Smooth muscle cell (in vitro differentiated cells): ENCODE results near the gene PRAMEF26.

DNA sequence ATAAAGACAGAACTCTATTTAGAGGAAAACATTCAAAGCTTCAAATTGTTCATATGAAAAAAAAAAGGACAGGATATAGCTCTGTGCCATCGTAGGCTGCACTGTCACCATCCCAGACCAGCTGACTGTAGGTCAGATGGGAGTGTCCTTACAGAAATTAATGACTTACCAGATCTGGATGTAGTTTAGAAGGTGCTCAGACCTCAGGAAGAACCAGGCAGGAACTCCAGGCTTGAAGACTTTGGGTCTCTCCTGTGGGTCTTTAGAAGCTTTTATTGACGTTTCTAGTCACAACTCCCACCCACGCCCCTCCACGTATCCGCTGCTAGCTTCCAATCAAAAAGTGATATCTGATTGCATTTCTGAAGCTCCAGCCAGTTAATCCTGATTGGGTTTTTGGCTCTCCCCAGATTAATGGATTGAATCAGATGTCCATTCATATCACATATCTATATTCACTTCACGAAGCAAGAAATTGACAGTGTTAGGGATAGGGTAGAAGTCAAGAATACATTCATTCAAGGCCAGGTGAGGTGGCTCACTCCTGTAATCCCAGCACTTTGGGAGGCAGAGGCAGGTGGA lies at the start of gene PRAMEF26:
TSS of gene PRAMEF26 (minus strand) at position 295 of the 582 bp plus-strand sequence.
- RAMPAGE, long total RNA: no peak

GRCh38 chr1:13454930-13455212 lies 44.6 kb downstream of the PRAMEF20 start:
- RAMPAGE, long total RNA: no peak

DNA sequence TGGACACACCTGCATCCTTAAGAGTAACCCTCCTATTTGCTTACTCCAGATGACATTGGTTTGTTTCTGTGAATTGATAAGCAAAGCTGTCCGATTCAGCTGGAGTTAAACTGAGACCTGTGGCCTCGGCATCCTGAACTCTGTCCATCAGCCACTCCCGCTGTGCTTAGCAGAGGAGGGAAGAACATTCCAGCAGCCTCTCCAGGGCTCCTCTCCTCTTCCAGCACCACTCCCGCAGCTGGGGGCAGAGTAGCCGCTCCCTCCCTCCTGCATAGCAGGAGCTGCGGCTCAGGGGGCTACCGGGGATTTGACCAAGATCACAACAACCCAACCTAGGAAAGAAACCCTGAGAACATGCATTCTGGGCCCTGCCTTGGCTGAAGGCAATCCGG lies 8.8 kb downstream of the LRRC38 start:
- RAMPAGE, long total RNA: no peak

- RAMPAGE, long total RNA: no peak
These were observed 3.6 kb downstream of the PDPN start for GRCh38 chr1:13587108-13587689.

GRCh38 chr1:13702262-13702659 lies 2.3 kb downstream of the PRDM2 start:
- RAMPAGE, long total RNA: no peak

DNA sequence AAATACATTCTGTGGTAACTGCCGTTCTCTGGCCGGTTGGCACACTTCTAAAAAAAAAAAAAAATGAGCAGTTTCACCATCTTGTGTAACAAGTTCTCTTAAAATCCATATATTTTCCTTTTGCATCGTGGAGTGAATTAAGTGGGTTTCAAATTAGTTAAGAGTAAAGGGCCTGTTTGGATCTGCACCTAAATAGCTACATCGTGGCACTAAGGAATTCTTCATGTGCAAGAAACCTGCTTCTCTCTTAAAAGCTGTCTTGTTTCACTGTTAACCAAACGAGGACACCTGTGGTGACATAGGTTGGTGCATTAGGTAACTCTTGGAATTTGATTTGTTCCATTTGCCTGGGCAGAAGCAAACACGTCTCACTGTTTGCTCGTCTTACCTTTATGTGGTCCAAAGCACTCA lies 60.8 kb downstream of the PRDM2 start:
- RAMPAGE, long total RNA: no peak

DNA sequence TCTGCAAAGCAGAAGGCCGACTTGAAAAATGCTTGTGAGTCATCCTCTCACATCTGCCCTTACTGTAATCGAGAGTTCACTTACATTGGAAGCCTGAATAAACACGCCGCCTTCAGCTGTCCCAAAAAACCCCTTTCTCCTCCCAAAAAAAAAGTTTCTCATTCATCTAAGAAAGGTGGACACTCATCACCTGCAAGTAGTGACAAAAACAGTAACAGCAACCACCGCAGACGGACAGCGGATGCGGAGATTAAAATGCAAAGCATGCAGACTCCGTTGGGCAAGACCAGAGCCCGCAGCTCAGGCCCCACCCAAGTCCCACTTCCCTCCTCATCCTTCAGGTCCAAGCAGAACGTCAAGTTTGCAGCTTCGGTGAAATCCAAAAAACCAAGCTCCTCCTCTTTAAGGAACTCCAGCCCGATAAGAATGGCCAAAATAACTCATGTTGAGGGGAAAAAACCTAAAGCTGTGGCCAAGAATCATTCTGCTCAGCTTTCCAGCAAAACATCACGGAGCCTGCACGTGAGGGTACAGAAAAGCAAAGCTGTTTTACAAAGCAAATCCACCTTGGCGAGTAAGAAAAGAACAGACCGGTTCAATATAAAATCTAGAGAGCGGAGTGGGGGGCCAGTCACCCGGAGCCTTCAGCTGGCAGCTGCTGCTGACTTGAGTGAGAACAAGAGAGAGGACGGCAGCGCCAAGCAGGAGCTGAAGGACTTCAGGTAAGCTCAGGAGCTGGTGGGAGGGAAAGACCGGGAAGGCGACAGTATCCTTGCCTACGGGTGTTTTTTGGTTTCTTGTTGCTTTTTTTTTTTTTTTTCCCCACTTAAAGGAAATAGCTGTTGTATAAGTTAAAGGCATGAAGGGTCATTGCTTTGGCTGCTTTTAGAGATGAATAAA lies 82.4 kb downstream of the PRDM2 start:
- RAMPAGE, long total RNA: no peak

DNA sequence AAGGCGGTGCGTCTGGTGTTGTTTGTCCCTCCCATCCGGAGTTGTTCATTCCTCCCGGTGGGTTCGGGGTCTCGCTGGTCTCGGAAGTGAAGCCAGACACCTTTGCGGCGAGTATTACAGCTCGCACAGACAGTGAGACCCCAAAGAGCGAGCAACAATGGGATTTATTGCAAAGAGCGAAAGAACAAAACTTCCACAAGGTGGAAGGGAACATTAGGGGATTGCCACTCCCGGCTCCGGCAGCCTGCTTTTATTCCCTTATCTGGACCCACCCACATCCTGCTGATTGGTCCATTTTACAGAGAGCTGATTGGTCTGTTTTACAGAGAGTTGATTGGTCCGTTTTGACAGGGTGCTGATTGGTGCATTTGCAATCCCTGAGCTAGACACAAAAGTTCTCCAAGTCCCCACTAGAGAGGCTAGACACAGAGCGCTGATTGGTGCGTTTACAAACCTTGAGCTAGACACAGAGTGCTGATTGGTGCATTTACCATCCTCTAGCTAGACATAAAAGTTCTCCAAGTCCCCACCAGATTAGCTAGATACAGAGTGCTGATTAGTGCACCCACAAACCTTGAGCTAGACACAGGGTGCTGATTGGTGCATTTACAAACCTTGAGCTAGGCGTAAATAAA lies 178.6 kb upstream of the KAZN start:
- RAMPAGE, long total RNA: no peak

- RAMPAGE, long total RNA: no peak
These were observed 76.2 kb upstream of the KAZN start for GRCh38 chr1:14522285-14522751.

GRCh38 chr1:14732757-14733636 lies 134.5 kb downstream of the KAZN start:
- RAMPAGE, long total RNA: no peak

- RAMPAGE, long total RNA: no peak
These were observed 258.3 kb upstream of the TMEM51 start for GRCh38 chr1:14895085-14895780.

DNA sequence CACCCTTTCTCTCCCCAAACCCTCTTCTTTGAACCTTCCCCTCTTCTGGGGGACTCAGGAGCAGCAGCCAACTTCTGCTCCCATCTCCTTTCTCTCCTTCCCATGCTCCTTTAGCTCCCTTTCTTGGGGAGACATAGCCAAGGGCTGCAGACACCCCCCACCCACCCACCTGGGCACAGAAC lies 64.5 kb upstream of the TMEM51 start:
- RAMPAGE, long total RNA: no peak

DNA sequence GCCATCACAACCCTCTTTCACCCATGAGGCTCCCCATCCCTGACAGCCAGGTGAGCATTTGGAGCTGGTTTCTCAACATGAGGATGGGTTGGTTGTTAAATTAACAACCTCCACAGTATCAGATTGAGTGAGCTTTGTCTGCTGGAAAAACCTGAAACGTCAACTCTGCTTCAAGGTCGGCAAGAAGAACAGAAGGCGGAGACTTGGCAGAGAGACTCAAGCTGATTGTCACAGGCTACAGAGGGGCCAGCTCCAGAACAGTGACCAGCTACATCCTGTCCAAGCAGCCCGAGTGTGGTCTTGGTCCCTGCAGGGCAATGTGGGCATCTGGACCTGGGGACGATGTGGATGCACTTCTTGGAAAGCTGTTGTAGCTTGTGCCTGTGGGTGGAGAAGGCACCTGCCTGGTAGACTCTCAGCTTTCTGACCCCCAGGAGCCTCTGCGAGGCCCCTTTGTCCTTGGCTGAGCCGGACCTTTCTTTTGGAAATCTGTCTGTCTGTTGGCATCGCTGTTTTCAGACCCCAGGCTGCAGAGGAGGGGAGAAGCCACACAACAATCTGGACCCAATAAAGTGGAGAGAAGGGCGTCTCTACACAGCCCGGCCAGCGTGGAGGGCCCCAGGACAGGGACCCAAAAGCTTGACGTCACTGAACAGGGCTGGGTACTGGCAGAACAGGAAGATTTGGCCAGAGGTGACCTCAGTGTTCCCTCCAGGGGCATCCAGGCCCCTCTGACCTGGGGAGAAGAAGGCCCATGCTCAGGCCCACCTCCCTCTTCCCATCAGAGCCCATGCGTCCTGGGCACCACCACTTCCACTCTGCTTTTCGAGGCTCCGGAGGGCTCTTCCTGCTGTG lies 36.4 kb upstream of the TMEM51 start:
- RAMPAGE, long total RNA: no peak

GRCh38 chr1:15151316-15151888 lies 2.1 kb upstream of the TMEM51 start:
- RAMPAGE, long total RNA: no peak

GRCh38 chr1:15171404-15171934 lies 17.9 kb downstream of the TMEM51 start:
- RAMPAGE, long total RNA: no peak

DNA sequence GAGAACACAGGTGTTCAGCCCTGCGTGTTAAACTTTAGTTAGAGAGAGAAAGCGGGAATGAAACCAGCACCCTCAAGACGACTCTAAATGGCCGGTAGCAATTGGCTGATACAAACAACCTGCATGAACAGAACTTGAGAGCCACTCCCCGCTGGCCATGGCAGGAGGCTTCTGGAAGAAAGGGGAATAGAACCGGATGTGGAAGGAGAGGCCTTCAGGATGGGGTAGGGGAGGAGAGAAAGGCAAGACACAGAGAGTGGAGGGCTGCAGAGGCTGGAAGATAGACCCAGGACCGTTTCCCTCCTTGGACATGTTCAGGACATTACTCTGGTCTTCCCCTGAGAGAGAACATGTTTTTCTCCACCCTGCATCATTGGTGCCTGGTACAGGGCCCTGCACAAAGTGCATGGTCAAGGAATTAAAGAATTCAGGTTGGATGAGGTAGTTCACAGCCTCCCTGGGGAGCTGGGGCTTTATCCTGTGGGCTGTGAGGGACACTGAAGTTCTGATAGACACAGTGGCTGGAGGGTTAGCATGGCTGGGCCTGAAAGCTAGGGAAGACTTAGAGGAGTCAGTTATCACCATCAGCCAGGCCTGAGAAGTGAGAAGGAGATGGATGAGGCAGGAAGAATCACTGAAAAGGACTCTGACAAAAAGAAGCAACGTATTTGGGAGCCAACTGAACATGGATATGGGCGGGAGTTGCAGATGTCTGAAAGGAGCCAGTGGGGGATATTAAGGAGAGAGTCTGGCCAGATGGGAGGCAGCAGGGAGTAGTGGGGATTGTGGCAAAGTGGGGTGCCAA lies 22.9 kb downstream of the TMEM51 start:
- RAMPAGE, long total RNA: no peak

DNA sequence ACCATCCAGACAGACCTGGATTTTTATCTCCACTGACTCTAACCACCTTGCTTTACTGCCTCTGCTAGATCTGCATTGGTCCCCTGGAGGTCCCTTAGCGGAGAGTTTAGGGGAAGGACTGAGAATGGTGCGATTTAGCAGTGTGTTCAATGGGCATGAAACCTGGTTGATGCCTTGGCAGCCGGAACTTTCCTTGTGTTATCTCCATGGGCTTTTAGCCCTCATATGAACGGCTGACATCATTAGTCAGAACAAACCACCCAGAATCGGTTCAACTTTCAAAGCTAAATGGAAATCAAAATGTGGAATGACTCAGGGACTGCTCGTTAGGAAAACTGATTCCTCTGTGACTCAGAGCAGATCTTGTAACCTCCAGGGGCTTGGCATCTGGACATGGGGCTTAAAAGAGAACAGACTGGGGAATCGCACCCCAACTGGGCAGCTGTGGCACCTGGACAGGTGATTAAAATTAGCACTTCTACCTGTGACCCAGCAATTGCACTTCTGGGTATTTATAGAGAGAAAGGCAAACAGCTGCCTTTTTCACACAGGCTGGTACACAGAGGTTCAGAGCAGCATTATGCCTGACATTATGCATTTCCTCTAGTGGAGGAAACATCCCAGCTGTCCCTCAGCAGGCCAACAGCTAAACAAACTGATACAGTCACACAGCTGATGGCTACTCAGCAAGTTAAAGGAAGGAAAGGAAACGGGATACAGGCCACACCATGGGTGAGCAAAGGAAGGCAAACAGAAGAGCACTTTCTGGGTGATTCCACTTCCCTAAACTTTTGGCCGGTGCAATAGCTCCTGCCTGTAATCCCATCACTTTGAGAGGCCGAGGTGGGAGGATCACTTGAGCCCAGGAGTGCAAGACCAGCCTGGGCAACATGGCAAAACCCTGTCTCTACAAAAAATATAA lies 25.4 kb downstream of the TMEM51 start:
- RAMPAGE, long total RNA: no peak

GRCh38 chr1:15326535-15327255 lies 79.7 kb downstream of the FHAD1 start:
- RAMPAGE, long total RNA: no peak

DNA sequence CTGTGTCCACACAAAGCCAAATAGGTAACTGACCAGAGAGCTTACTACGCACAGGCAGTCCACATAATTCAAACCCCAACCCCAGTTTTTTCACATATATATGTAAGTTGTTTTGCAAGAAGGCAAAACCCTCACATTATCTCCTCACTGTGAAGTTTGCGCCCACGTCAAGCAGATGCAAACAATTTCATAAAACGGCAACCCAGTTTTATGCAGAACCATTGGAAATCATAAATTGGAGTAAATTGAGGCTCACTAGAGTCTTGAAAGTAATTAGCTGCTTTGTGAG lies 1.8 kb upstream of the EFHD2 start:
- RAMPAGE, long total RNA: no peak

- RAMPAGE, long total RNA: no peak
These were observed 2.8 kb downstream of the EFHD2 start for GRCh38 chr1:15412149-15413133.